Upper lobe of left lung (tissue), 5 donors: ENCODE results near the gene ZNF683.

DNA sequence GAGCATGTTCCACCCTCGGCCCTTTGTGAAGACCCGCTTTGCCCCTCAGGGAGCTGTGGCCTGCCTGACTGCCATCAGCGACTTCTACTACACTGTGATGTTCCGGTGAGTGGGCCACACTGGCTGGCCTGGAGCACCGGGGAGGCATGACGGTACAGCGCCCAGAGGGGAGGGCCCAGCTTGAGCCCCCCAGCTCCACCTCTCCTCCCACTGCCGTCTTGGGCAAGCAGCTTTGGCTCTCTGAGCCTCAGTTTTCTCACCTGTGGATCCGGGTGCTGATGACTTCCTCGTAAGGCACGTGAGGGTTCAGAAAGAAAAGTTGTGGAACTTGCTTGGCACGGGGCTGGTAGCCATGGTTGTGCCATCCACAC, 9.0 kb downstream of the SELENON start:
- PRO-cap, 2 experiments: no peak in any of the 2 experiments
- RAMPAGE, long total RNA, 4 experiments: no peak in any of the 4 experiments

DNA sequence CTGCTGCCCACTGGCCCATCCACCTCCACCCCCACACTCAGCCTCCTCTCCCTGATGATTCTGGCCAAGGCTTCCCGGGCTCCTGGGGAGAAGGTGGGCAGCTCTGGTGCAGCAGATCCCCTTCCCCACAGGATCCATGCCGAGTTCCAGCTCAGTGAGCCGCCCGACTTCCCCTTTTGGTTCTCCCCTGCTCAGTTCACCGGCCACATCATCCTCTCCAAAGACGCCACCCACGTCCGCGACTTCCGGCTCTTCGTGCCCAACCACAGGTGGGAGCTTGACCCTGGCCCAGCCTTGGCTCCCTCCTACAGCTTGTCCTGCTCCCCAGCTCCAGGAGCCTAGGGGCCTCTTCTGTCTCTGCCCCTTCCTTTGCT, 9.5 kb downstream of the SELENON start:
- PRO-cap, 2 experiments: no peak in any of the 2 experiments
- RAMPAGE, long total RNA, 4 experiments: no peak in any of the 4 experiments

GRCh38 chr1:25873128-25873518, 2.4 kb downstream of the PAQR7 start:
- PRO-cap, 2 experiments: no peak in any of the 2 experiments
- RAMPAGE, long total RNA, 4 experiments: no peak in any of the 4 experiments

- PRO-cap, 2 experiments: peak in 1 of 2 experiments; most common minus-strand start chr1:26058617 (in 1)
- RAMPAGE, long total RNA, 4 experiments: no peak in any of the 4 experiments
Measured at GRCh38 chr1:26058222-26058810, 9.1 kb downstream of the TRIM63 start.

- PRO-cap, 2 experiments: peak in 1 of 2 experiments; most common minus-strand start chr1:26255218 (in 1)
- RAMPAGE, long total RNA, 4 experiments: no peak in any of the 4 experiments
Measured at GRCh38 chr1:26254946-26255410, 21.0 kb downstream of the CEP85 start.

DNA sequence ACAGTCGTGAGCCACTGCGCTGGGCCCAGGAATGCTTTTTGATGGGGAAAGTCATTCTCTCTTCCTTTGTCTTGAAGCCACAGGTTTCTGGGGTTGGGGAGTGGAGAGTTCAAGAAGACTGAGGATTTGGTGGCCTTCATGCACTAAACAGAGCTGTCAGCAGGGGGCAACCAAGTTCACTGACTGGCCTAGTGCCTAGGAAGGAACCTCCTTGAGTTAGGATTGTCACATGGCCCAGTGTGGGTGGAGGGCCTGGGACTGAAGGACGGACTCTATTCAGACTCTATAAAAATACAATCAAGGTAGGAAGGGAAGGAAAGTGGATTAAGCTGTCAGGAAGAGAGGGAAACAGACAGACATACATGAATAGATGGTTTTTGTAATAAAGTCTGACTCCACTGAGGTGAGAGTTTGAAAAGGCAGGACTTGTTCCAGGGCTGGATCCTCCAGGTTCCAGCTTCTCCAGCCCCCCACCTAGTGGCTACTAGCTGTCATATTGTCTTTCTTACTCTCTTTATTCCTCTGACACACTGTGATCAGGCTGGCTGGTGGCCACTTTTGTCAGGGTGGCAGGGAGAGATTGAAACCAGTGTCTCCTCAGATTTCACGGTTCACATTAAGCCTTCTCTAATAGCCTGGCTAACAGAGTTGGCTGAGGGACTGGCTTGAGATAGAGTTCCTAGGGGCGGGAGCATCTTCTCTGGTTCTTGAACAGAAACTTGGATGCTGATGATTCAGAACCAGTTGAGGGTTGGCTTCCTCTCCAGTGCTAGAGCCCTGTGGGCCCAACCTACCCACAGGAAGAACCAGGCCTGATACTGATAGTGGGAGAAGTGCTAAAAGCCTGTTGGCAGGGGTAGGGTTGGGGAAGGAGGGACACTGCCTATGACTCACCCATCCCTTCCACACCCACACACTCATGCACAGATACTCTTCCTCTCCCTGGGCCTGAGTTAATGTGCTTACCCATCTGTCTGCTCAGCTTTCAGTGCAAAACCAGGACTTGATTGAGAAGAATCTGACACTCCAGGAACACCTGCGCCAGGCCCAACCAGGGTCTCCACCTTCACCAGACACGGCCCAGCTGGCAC, 4.0 kb upstream of the SH3BGRL3 start:
- PRO-cap, 2 experiments: peak in 2 of 2 experiments; most common plus-strand start position 237 of the sequence (in 2)
- RAMPAGE, long total RNA, 4 experiments: no peak in any of the 4 experiments

DNA sequence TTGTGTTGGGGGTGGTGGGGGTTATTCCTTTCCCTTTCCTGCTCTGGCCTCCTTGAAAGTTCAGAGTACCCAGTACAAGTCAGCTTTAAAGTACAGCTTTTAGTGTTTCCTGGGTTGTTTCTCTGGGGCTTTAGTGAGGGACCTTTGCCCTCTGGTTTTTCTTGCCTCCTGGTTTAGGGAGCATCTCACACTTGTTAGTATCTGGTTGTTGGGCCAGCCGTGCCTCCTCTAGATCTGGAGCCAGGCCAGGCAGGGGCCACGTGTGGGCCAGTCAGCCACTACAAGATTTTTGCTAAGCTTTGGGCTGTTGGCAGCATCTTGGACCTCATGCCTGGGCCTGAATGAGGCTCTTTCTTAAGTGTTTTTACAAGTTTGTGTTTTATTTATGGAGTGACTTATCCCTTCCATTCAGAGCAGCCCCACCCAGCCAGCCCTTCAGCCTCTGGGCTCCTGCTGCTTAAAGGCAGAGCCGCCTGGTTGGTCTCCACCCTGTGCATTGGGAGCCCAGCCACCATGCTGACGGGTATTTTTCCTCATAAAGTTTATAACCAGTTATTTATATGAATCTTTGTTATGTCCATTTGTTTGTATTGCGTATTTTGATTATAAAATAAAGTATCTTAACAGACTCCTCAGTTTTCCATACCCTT, 1.6 kb upstream of the SH3BGRL3 start:
- PRO-cap, 2 experiments: no peak in any of the 2 experiments
- RAMPAGE, long total RNA, 4 experiments: no peak in any of the 4 experiments

- PRO-cap, 2 experiments: peak in 1 of 2 experiments; most common plus-strand start chr1:26279762 (in 1); most common minus-strand start chr1:26279849 (in 1)
- RAMPAGE, long total RNA, 4 experiments: no peak in any of the 4 experiments
Measured at GRCh38 chr1:26279322-26279901, 474 bp upstream of the SH3BGRL3 start.

- PRO-cap, 2 experiments: no peak in any of the 2 experiments
- RAMPAGE, long total RNA, 4 experiments: no peak in any of the 4 experiments
Measured at GRCh38 chr1:26288556-26288984, 8.7 kb downstream of the SH3BGRL3 start.

DNA sequence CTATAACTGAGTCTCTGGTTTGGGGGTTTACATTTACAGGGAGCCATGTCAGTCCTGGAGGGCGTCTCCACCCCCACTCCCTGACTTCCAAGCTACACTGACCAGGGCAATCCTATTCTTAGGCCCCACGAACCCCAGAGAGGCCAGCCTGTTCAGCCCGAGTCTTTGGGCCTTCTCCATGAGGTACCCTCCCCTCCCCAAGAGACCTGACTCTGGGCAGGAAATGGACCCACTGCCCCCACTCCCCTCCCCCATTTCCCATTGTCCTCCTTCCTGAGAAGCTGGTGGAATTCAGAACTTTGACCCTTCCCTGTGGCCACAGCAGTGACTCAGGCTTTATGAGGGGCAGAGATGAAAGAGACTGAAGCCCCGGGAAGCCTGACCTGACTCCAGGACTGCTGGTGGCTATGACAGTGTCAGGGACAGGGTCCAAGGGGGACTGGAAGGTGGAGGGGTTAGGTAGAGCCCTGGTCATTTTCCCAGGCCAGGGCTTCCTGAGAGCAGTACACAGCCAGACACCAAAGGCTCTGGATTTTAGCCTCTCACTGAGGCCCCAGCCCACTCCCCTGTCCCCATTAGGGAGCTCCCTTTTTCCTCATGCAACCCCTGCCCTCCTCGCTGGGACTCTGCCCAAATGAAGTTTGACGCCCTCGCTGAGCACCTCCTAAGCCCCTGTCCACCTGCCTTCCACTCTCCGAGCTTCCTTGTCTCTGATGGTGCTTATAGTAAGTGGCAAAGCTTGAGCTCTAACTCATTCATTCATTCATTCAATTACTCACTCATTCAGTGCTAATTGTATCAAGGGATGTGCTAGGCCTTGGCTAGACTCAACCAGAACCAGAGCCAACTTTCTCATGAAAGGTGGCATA, 3.1 kb downstream of the CRYBG2 start:
- PRO-cap, 2 experiments: no peak in any of the 2 experiments
- RAMPAGE, long total RNA, 4 experiments: no peak in any of the 4 experiments

DNA sequence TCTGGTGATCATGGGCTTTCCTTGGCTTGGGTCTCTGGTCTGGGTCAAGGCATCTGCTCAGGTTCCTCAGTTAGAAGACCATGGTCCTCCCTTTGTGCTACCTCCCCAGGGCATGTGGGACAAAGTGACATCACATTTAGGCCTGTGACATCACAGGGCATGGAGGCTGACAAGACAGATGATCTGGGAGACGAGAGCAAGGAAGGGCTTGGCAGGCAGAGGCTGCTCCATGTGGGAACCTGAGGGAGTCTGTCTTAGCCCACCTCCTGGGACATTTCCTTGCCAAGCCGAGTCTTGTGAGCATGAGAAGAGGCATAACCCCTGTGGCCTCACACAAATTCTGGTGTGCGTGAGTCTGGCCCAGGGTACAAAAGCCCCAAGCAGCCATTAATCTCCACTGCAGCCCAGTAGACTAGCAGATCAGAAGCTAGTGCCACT, at the start of gene ZNF683:
ZNF683 (minus strand) TSS at position 82 of the 438 bp plus-strand sequence.
- PRO-cap, 2 experiments: no peak in any of the 2 experiments
- RAMPAGE, long total RNA, 4 experiments: no peak in any of the 4 experiments

DNA sequence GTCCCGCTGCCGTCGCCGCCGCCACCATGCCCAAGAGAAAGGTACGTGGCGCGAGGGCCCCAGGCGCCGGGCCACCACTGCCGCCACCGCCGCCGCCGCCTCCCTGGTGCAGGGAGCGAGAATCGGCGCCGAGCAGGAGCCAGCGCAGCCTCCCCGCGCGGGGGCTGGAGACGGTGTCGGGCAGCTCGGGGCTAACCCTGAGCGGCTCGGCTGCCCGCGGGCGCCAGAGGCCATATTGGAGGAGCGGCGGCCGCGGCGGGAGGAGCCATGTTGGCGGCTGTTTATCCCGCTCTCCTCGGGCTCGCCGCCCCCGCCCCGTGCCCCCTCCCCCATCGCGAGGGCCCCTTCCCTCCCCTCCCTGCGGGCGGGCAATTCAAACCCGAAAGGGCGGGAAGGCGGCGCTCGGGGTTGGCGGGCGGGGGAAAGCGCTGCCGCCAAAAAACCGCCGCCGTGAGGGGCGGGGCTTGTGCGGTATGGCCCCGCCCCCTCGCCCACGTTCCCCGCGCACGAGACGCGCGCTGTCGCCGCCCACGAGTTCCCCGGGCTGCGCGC, 423 bp downstream of the HMGN2 start:
- PRO-cap, 2 experiments: peak in 2 of 2 experiments; most common plus-strand start position 381 of the sequence (in 1); most common minus-strand start position 442 of the sequence (in 1)
- RAMPAGE, long total RNA, 4 experiments: no peak in any of the 4 experiments

- PRO-cap, 2 experiments: no peak in any of the 2 experiments
- RAMPAGE, long total RNA, 4 experiments: no peak in any of the 4 experiments
Measured at GRCh38 chr1:26690465-26691227, 5.2 kb upstream of the ARID1A start.

- PRO-cap, 2 experiments: no peak in any of the 2 experiments
- RAMPAGE, long total RNA, 4 experiments: no peak in any of the 4 experiments
Measured at GRCh38 chr1:26694276-26694592, 1.6 kb upstream of the ARID1A start.

DNA sequence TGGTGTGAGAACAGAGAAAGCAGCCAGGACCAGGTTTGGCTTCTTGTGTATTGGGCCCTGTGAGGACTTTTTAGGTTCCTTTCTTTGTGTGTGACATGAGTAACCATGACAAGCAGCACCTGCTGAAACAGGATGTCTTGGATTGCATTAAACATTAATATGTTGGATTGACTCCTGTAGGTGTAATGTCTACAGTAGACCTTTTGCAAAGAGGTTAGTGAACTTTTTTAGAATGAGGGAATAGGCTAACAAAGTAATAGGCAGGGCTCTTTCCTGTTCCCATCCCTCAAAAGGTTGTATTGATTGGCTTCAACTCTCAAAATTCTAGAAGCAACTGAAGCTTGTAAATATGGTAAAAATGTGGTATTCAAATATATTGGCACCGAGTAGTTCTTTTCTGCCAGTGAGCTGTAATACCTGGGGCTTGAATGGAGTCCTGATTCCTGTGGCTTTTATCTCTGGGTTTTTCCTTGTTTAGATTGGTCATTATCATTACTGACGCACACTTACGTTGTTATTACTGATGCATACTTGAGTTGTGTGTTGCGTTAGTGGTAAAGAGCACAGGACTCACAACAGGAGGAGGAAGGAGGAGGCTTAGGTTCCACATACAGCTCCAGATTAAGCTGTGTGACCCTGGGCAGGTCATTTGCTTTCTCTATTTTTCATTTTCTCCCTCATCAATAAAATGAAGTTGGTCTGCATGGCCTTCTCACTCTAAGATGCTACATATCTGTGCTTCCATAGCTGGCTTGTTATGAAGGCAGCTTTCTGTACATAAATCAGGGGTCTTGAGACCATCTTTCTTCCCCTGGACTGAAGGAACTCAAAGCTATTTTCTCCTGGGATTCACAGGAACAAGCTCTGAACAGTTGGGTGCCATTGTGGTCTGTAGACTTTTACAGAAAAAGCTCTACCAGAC, 5.4 kb downstream of the ARID1A start:
- PRO-cap, 2 experiments: no peak in any of the 2 experiments
- RAMPAGE, long total RNA, 4 experiments: no peak in any of the 4 experiments

GRCh38 chr1:26705824-26706275, 10.0 kb downstream of the ARID1A start:
- PRO-cap, 2 experiments: no peak in any of the 2 experiments
- RAMPAGE, long total RNA, 4 experiments: no peak in any of the 4 experiments

DNA sequence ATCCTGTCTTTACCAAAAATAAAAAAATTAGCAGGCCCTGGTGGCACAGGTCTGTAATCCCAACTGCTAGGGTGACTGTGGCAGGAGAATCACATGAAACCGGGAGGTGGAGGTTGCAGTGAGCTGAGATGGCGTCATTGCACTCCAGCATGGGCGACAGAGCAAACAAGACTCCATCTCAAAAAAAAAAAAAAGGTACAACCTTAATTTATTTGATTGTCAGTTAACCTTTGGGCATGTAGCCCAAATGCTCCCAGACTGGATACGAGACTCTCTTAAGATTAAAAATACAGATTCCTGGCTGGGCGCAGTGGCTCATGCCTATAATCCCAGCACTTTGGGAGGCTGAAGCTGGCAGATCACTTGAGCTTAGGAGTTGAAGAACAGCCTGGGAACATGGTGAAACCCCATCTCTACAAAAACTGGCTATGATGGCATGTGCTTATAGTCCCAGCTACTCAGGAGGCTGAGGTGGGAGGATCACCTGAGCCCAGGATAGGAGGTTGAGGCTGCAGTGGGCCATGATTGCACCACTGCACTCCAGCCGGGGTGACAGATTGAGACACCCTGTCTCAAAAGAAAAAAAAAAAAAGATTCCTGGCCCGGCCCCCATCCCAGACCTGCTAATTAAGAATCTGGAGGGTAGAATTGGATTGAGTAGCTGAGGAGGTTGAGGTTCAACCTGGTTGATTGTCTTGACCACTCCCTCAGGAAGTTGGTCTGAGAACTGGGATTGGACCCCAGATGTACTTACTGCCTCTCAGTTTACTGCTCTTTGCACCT, 24.7 kb downstream of the ARID1A start:
- PRO-cap, 2 experiments: no peak in any of the 2 experiments
- RAMPAGE, long total RNA, 4 experiments: no peak in any of the 4 experiments

GRCh38 chr1:26740506-26741528, 45.0 kb downstream of the ARID1A start:
- PRO-cap, 2 experiments: no peak in any of the 2 experiments
- RAMPAGE, long total RNA, 4 experiments: start-site peak on the plus strand in 1 of 4 experiments, at chr1:26740983-26741417 at its widest, 28 reads per replicate

DNA sequence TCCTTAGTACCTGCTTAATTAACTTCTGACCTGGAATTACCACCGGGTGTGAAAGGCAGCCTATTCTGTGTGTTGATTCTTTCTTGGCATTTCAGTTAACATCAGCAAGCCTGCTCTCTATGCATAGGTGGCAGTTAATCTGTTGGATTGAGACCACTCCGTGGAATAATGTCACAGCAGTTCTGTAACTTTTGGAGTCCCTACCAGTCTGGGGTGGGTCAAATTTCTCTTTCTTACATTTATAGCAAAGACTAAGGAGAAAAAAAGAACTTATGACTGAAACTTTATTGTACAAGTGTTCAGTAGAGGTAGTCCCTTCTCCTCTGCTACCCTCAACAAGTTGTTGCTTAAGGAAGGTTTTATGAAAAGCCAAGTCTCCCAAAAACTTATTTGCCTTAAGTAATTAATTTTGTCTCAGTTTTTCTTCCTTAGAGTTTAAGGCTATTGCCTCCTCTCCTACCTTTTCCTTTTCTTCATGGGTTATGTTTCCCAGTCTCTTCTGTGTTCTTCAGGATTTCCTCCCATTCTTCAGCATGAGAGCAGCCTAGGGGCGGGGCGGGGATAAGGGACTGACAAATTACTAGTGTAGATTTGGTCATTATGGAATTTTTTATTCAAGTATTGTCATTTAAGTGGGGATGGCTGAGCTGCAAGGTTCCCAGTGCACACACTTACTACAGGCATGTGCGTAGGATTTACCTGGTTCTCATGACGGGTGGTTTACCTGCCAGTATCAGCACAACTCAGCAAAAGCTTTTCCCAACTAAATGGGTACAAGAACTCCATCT, 35.4 kb upstream of the PIGV start:
- PRO-cap, 2 experiments: peak in 1 of 2 experiments; most common plus-strand start position 627 of the sequence (in 1); most common minus-strand start position 471 of the sequence (in 1)
- RAMPAGE, long total RNA, 4 experiments: no peak in any of the 4 experiments

- PRO-cap, 2 experiments: peak in 1 of 2 experiments; most common plus-strand start chr1:26790750 (in 1)
- RAMPAGE, long total RNA, 4 experiments: no peak in any of the 4 experiments
Measured at GRCh38 chr1:26790580-26790908, 2.8 kb downstream of the PIGV start.